PC-3 (cell line): ENCODE results near the genes TRIM67 and GNPAT.

DNA sequence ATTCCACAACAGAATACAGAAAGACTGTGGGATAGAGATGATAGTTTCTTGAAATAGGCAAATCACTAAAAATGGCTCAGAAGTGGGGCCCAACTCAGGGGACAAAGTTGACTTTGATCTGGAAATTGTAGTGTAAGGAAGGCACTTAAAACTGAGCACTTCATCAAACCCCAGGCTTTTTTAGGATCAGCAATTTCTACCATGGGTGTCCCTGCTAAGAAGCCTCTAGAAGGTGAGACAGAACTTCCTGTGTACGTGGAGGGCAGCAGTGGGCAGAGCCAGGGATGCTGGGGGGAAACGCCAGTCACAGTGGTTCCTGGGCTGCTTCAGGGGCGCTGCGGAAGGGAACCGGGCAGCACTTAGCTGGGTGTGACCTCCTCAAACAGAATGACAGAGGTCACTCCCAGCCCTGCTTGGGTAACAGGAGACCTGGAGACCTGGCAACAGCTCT, 20.6 kb downstream of the C1orf198 start:
- RAMPAGE, long total RNA, result no peak

DNA sequence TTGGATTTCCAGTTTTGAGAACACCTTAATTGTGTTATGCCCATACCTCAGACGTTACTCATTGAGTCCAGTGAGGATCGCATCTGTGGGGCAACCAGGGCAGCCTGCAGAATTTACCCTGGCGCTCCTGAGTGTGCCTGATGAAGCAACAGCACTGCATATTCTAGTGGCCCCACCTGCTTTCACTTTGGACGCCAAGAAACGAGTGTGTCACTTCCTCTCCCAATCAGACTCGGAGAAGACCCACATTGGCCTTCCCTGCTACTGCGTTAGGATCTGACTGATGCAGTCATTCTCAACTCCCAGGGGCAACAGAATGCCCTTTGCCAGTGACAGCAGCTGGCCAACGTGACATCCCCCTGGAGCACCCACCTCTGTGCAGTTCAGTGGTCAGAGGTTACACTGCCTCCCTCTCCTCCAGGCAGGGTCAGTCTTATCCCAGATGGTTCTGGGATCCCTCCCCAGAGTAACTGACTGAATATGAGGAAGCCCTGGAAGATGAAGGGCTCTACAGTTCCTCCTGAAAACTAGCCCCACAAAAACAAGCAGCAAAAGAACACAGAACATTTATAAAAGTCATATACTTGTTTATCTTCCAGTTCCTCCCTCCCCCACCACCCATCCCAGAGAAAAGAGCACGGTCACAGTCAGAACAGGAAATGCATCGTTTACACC, 19.7 kb downstream of the FAM89A start:
- RAMPAGE, long total RNA, result no peak

DNA sequence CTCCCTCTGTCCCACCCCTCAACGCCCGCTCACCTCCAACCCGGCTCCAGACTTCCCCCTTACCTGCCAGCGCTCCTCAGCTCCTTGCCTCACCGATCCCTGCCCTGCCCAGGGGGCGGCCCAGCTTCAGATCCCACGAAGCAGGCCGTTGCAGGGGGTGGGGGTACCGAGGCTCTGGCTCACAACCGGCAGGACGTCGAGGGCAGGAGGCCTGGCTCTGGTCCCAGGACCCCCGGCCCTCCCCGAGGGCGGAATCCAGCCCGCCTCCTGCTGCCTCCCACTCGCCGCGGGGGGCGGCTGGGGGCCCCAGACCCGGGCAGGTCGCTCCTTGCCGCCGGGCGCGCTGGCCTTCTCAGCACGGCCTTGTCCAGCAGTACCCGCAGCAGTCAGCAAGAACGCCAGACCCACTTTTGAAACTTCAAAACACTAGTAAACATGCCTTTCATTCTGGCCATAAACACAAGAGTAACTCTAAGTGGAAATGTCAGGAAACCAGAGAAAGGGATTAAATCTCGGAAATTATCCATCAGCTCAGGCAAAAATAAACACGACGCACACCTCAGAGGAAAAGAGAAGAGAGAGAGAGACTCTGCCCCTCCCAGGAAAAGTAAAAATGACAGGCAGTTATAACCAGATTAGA, 970 bp upstream of the FAM89A start:
- RAMPAGE, long total RNA, result no peak

DNA sequence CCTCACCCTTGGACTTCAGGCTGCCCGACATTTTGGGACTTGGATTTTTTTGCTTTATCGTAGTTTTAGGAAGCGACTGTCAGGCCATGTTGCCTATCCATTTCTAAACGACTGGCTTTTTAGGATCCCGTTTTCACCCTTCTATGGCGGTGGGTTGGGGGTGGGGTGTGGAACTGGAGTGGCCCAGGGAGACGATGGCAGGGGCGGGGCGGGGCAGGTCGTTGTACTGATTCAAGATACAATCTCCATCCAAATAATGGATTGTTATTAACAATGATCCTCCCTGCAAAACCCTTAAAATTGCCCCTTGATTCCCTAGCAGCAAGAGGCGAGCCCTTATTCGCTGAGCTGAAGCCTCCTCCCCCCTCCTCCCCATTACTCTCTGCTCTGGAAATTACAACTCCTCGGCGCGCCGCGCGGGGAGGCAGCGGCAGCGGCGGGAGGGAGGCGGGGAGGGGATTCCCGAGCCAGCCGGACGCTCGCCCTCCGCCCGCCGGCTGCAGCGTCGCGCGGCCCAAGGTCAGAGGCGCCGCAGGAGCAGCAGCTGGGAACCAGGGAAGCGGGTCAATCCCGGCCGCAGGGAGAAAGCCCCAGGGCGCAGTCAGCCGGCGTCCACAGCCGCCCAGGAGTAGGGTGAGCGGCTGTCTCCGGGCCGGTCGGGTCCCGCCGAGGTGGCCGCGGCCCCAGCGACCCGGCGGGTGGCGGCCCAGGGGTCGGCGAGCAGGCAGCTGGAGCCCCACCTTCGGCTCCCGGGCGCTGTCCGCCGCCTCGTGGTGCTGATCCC, at the start of gene TRIM67:
TRIM67 (plus strand) TSS at position 397 of the 784 bp plus-strand sequence.
- RAMPAGE, long total RNA, result no peak

- RAMPAGE, long total RNA, result start-site peak on the minus strand at chr1:231241129-231241181, 90 and 73 reads in 2 replicates
These were observed at the start of gene GNPAT for GRCh38 chr1:231240991-231241949. TSS of gene GNPAT (plus strand) at chr1:231241212.

GRCh38 chr1:231423595-231424193, 1.6 kb upstream of the EGLN1 start:
- RAMPAGE, long total RNA, result no peak

- RAMPAGE, long total RNA, result no peak
These were observed 24.9 kb upstream of the DISC1 start for GRCh38 chr1:231601704-231602131.

GRCh38 chr1:231683841-231684190, 57.2 kb downstream of the DISC1 start:
- RAMPAGE, long total RNA, result no peak

- RAMPAGE, long total RNA, result no peak
These were observed 191.6 kb downstream of the DISC1 start for GRCh38 chr1:231818183-231818631.

GRCh38 chr1:232373395-232373914, 256.5 kb downstream of the SIPA1L2 start:
- RAMPAGE, long total RNA, result no peak

DNA sequence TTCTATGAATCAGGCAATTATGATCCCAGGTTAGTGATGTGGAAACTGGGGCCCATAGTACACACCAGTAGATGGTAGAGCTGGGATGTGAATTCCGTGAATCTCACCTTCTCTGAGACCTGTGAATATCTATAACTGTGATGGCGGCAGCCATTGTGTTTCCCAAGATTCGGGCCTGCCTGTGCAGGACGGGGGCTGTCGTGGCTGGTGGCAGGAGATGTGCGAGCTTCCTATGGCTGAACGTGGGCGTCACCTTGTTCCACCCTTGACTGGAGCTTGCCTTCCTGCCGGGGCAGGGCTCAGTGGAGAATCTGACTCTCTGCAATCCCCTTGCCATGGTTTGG, 253.5 kb downstream of the SIPA1L2 start:
- RAMPAGE, long total RNA, result no peak

GRCh38 chr1:232490362-232491292, 139.3 kb downstream of the SIPA1L2 start:
- RAMPAGE, long total RNA, result no peak

GRCh38 chr1:232518284-232519090, 111.4 kb downstream of the SIPA1L2 start:
- RAMPAGE, long total RNA, result no peak

- RAMPAGE, long total RNA, result no peak
These were observed 69.9 kb downstream of the SIPA1L2 start for GRCh38 chr1:232559918-232560508.

DNA sequence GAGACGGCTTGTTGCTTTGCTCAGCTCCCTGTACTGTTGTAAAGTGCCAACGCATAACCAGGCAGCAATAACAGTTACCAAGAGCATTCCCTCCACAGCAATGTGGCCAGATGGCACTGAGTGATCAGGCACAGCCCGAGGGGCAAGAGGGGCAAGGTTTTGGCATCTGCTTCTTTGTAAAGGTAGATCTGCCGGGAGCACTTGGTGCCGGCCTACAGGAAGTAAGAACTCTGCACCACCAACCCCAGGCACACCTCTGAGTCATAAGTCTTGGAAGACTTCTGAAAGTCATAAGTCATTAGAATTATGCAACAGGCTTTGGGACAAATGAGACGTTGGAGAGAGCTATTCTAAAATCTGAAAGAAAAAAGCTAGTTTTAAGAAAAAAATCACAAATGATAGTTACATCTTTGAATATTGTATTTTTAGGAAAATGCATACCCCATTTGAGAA, 37.9 kb upstream of the MAP10 start:
- RAMPAGE, long total RNA, result no peak

- RAMPAGE, long total RNA, result no peak
These were observed 26.8 kb downstream of the MAP10 start for GRCh38 chr1:232831911-232832475.

DNA sequence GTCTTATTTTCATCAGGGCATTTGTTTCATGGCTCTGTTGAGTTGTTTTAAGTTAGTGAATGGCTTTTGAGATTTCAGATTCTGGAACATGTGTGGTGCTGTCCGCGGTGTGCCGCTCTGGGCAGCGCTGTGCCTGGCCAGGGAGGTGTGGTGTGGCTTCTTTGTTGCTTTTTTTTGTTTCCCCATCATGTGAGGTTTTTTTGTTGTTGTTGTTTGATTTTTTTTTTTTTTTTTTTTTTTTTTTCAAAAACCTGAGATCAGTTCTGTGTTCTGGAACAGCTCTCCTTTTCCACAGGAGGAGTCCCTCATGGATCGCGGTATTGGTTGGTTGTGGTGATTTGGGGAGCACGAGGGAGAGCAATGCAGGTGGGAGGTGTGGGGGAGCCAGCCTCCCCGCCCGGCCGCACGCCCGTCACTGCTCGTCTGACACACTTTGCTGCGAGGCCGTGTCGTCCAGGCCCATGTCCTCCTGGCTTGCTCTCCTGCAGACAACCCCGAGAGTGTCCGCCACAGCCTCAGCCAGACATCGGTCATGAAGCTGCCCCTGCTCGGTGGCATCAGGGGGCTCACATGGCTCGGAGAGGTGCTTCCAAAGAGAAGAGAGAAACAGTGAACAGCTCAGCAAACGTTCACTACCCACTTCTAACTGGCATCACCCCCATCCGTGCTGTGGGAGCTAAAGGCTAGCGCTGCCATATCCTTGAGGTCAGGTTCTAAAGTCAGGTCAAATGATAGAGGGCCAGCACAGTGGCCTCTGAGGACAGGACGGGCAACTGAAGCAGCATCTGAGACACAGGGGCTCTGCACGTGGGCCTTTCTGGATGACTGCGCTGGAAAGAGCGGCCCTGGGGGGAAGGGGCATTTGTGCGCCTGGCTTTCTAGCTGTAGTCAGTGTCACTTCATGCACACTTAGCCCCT, 33.7 kb downstream of the NTPCR start:
- RAMPAGE, long total RNA, result no peak

- RAMPAGE, long total RNA, result no peak
These were observed 163.2 kb downstream of the NTPCR start for GRCh38 chr1:233113581-233114108.

DNA sequence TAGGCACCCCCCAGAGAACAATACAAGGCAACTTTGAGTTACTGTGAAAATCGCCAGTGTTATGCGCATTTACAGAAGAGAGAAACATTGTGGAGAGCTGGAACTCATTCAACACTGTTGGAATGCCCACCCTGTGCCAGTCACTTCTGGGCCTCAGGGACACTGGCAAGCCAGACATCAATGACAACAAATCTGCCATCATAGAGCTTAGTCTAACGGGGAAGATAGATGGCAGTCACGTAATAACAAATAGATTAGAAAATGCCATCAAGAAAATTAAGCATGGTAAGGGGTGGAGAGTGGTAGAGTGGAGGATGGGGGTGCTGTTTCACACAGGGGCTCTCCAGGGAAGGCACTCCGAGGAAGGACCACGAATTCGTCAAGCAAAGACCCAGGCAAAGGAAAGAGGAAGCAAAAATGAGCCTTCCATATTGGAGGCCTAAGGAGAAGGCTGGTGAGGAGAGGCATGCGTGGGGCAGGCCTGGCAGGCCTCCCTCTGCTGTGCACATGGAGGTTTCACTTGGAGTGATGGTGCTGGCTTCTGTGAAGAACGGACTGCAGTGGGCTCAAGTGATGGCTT, 4.6 kb downstream of the MAP3K21 start:
- RAMPAGE, long total RNA, result no peak

DNA sequence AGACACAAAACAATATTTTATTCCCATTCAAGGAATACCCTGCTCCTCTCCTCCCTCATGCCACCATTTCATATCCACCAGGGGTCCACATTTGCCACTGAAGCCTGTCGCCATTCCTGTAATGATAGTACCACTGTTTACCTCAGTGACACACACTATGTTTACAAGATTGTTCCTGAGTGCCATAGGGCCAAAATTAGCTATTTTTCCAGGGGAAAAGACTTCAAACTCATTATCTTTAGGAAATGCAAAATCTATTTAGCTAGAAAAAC, 134.7 kb upstream of the KCNK1 start:
- RAMPAGE, long total RNA, result no peak